BJ (cell line): ENCODE measurements around the gene OR4S1.

DNA sequence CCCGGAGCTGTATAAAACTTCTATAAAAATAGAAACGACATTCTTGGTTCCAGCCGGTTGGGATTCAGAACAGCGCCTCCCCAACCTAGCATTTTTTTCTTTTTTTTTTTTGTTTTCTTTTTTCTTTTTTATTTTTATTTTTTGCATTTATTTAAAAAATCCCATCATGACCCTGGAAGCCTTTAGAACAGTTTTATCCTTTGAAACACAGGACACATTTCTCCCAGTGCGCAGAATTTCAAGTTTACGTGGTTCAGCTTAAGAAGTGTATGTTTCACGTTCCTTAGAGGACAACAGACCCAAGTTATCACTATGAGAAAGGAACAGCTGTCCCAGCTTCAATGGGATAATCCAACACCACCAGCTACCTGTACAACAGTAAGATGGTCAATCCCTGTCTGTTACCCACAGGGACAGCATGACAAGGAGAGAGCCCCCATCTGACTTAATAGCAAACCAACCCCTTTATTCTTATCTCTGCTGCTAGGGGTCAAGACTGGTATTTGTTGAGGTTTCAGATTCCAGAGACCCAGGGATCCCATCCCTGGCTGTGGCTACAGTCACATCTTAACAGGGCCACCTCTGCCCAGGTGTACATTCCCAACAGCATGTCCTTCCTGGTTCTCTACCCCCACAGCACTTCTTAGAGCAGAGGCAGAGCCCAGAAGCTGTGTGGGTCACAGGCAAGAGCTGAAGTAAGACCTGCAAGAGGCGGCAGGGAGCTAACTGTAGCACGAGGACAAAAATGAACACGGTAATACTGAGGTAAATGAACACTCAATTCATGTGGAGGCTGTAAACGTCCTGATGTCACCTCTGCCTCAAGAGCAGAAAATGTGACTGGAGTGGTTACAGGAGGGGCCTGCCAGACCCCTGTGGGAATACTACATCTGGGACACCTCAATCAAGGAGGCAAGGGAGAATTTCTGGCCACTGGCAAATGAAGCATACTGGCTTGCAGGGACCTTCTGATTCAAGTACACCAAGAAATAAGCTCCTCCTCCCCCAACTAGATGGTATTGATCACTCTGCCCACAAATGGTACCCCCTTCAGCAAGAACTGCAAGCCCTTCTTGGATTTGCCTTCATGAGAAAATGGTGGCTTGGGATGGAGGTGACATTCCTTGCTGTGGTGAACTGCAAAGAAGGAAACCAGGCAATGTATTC is 21.6 kb upstream of the RAPSN start:
- CAGE, long polyA plus RNA: no peak
- RRBS: no CpG with 5 or more reads among the region's 11 CpGs

DNA sequence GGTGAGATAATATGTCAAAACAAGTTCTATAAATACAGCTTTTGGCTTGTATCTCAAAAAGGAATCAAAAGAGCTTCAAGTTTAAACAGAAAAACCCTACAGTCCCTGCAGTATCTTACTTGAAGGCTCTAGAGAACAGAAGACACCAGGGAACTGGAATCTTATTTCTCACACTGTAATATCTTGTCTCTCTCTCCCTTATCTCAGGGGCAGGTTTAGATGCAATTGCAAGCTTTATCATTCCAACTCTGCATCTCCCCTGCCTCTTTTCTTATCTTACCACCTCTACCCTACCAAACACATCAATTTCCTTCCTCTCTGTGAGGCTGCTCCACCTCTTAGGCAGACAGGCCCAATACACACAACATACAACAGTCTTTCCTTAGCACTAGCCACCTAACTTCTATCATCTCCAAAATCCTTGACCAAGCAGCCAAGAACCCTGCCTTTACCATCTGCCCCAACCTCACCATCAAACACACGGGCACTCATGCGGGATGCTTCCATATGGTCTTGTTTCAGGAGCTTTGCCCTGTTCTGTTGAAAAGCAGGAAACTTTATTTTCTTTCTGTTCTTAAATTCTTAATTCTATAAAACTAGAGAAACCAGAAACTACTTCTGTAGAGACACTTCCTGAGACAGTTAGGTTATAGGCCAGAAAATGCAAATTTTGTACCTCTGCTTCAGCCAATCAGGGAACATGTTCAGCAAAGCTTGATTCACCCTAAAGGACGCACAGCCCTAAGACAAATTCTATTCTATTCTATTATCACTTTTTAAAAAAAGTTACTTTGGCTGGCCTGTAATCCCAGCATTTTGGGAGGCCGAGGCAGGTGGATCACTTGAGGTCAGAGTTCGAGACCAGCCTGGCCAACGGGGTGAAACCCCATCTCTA is 34.3 kb downstream of the CELF1 start:
- CAGE, long polyA plus RNA: no peak
- RRBS: no CpG with 5 or more reads among the region's 6 CpGs

GRCh38 chr11:47532832-47533213 is 20.1 kb downstream of the CELF1 start:
- CAGE, long polyA plus RNA: no peak
- RRBS: no CpG with 5 or more reads among the region's 2 CpGs

DNA sequence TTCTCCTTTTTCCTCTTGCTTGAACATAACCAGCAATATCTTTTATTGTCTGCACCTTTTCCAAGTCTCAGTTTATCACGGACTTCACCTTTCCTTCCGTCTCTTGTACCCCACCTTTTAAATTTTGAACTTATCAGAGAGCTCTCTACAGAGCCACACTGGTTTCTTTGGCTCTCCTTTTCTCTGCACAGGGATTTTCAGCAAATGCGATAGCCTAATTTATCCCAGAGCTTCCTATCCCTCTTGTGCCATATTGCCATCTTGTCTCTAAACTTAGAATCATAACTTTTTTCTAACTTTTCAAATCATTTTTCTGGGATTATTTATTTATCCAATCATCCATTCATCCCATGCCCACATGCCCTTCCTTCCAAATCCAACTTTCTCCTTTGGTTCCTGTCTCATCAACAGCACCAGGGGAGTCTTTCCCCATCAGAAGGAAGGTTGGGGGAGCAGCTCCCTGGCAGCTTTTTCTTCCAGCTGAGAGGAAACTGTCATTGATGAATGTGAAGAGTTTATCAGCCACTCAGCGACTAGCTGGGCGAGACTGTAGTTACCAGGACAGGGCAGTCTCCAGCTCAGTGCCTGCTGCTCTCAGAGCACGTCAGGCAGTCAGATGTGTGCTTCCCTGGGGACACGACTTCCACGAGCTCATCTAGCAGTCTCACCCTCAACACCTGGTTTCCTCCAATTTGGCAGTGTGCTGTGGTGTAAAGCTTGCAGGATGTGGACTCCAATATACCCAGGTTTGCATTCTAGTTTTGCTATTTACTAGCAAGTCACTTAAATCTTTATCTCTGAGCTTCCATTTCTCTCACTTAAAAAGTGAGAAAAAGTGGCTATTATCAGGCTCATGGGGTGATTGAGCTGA is 12.4 kb upstream of the C1QTNF4 start:
- CAGE, long polyA plus RNA: no peak
- RRBS: no CpG with 5 or more reads among the region's 8 CpGs

DNA sequence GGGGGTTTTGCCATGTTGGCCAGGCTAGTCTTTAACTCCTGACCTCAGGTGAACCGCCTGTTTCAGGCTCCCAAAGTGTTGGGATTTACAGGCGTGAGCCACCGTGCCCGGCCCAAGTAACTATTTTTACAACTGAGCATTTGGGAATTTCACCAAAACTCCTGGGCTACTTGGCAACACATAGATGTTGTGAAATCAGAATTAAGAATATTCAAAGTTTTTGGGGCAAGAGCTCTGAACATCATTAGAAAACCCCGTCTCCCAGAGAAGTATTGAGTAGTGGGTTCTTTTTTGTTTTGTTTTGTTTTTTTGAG is 1.8 kb downstream of the MTCH2 start:
- CAGE, long polyA plus RNA: no peak
- RRBS: no CpG with 5 or more reads among the region's 5 CpGs

- CAGE, long polyA plus RNA: no peak
- RRBS: no CpG with 5 or more reads among the region's 4 CpGs
These were observed 1.1 kb upstream of the MTCH2 start for GRCh38 chr11:47643443-47643827.

DNA sequence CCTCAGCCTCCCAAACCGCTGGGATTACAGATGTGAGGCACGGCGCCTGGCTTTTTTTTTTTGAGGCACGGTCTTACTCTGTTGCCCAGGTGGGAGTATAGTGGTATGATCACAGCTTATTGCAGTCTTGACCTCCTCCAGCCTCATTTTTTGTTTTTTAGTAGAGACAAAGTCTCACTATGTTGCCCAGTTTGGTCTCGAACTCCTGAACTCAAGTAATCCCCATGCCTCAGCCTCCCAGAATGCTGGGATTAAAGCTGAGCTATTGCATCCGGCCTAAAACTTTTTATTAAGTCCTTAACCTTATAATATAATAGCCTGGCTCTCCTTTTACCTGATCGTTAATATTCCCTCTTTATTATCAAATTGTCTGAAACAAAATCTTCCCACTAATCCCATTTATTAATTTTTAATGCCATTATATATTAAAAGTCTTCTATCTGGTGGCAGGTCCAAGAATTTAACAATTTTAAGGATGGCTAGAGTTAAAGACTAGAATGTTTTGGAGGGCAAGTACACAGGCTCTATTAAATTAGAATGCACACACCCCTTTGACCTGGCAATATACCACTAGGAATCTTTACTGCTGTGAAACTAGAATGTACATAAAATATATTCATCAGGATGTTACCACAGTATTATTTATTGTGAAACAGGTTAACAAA is 23.9 kb upstream of the AGBL2 start:
- CAGE, long polyA plus RNA: no peak
- RRBS: no CpG with 5 or more reads among the region's 7 CpGs

- CAGE, long polyA plus RNA: no peak
- RRBS: no CpG with 5 or more reads among the region's 16 CpGs
These were observed 1.3 kb upstream of the FNBP4 start for GRCh38 chr11:47768309-47768902.

- CAGE, long polyA plus RNA: no peak
- RRBS: no CpG with 5 or more reads among the region's 6 CpGs
These were observed 25.4 kb upstream of the FNBP4 start for GRCh38 chr11:47792590-47792943.

DNA sequence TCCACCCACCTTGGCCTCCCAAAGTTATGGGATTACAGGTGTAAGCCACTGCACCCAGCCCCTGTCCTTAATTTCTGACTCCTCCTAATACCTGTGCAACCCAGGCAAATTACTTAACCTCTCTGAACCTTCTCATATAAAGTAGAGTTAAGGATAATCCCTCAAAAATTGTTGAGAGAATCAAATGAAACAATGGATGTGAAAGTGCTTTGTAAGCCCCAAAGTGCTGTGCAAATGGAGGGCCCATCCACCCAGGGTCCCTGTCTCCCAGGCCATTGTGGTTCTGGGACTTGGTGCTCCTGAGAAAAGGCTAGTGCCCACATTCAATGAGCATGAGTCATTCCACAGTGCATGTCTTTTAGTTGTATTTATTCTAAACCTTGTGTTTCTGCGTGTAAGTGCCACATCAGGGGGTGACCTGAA is 61.4 kb upstream of the PTPRJ start:
- CAGE, long polyA plus RNA: no peak
- RRBS: no CpG with 5 or more reads among the region's 1 CpG

DNA sequence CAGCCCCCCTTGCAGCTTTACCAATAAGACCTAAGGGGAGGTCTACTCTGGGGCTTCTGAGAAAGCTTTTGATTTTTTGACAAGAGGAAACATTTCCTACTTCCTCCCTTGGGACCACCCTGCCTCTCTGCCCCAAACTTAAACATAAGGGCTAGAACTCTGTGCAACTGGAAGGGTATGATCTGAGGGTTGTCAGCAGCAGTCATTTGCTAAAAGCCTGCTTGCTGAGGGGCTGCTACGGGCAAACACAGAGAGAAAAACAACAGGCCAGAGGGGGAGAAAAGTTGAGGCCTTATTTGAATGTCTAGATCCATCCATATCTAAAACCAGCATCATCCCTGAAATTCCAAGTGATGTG is 29.8 kb upstream of the PTPRJ start:
- CAGE, long polyA plus RNA: no peak
- RRBS: no CpG with 5 or more reads among the region's 1 CpG

DNA sequence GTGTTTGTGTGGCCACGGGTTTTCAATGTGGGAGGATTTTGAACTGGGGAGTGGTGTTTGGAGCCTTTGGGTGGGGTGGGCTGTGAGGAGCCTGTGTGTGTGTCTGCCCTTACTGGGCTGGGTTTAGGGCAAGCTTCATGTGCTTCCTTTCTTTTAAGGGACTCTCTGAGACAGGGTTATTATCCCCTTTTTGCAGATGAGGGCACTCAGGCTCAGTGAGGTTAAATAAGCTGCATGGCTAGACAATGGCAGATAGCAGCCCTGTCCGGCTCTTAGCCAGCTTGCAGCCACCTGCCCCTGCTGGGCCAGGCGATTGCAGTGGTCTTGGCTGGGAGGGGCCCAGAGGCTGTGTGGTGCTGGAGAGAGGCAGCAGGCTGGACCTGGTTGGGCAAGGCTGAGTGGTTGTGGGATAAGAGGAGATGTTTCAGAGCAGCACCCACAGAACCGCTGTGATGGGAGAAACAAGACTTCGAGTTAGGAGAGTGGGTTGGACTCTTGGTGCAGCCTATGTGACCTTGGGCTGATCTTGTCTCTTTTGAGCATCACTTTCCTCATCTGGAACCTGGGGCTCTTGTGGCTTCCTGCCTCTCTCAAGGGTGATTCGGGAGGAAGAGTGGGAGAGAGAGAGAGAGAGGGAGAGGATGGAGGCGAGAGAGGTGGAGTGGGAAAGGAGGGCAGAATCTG is 25.5 kb downstream of the PTPRJ start:
- CAGE, long polyA plus RNA: no peak
- RRBS: no CpG with 5 or more reads among the region's 7 CpGs

DNA sequence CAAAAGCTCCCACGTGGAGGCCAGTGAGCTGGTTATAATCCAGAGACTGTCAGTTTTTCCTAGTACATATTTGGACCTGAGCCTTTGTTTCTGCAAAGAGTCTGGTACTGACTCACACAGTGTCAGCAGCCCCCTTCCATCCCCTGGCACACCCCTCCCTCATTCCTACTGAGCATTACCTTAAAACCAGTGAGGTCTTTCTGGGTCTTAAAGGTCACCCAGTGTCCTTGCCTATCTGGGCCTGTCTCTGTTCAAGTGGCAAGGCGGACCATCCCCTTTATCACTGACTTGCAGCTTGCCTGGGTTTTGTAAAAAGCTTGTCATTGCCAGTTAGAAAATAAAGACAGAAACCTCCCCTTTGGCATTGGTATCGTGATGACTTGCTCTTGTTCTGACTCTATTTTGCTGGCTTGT is 26.1 kb downstream of the PTPRJ start:
- CAGE, long polyA plus RNA: no peak
- RRBS: no CpG with 5 or more reads among the region's 3 CpGs

GRCh38 chr11:48033939-48034133 is 53.5 kb downstream of the PTPRJ start:
- CAGE, long polyA plus RNA: no peak

GRCh38 chr11:48077807-48078614 is 97.7 kb downstream of the PTPRJ start:
- CAGE, long polyA plus RNA: no peak
- RRBS: no CpG with 5 or more reads among the region's 10 CpGs

DNA sequence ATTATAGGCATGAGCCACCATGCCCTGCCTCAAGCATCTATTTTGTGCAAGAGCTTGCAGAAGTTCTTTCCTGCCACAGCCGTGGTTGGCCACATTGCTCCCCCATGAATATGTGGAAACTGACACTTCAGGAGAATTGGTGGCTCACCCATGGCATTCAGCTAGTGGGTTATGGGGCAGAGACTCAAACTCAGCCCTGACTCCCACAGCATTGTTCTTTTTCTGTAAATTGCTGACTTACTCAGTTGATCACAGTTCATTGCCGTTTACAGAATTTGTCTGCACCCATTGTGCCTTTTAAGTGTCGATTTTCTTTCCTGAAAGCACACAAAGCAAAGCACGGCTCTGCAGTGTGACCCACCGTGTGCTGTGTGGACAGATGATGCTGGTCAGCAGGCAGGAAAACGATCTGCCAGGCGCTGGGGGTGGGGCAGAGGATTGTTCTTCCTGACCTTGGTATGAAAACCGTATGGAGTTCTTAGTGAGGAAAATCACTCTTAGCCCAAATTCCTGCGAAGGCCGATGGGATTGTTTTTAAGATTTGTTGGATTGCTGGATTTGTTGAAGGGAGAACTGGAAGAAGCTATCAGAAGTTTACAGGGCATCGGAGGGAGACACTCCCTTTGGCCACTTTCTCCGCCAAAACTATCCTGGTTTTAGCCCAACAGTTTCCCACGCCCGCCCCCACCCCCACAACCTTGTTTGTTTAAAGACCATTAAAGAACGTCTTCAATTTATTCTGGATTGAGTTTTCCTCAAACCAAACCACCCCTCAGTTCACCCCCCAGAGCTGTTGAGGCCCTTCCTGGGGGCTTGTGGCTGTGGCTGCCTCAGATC is 115.7 kb downstream of the PTPRJ start:
- CAGE, long polyA plus RNA: no peak
- RRBS: no CpG with 5 or more reads among the region's 15 CpGs

DNA sequence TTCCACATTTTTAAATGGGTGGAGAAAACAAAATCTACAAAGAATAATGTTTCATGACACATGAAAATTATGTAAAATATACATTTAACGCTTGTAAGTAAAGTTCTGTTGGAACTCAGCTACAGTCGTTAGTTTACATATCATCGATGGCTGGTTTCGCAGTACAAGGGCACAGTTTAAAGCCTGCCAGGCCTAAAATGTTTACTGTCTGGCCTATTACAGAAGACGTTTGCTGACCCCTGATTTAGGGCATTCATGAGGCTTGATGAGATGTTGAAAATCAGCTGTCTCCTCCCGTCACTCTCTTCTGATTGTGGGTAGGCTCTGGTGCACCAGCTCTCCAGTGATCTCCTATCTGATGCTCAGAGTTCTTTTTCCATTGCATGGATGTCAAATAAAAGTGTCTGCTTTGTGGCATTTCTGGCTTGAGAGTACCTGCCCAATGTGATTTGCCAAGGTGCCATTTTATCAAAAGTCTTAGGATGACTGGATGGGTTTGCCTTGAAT is 117.3 kb upstream of the OR4B1 start:
- CAGE, long polyA plus RNA: no peak
- RRBS: no CpG with 5 or more reads among the region's 6 CpGs

GRCh38 chr11:48101051-48102352 is 115.1 kb upstream of the OR4B1 start:
- CAGE, long polyA plus RNA: no peak
- RRBS: no CpG with 5 or more reads among the region's 20 CpGs

- CAGE, long polyA plus RNA: no peak
- RRBS: no CpG with 5 or more reads among the region's 1 CpG
These were observed 2.2 kb upstream of the OR4X1 start for GRCh38 chr11:48261394-48261949.

DNA sequence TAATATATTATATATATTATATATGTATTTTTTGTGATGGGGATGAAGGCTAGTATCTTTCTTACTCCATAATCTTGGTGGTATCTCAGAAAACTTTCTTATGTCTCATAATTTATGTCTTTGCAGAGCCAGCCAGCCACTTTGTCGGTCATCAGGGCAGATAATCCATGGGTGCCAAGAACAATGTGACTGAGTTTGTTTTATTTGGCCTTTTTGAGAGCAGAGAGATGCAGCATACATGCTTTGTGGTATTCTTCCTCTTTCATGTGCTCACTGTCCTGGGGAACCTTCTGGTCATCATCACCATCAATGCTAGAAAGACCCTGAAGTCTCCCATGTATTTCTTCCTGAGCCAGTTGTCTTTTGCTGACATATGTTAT is at the start of gene OR4S1:
OR4S1 (plus strand) TSS at position 168 of the 380 bp plus-strand sequence.
- CAGE, long polyA plus RNA: no peak
- RRBS: no CpG with 5 or more reads among the region's 1 CpG